CD14-positive monocyte (primary cell): Measurements from ENCODE around the genes ZMAT2, PCDHB2, PCDHGB6, PCDHGC3 and FCHSD1.

GRCh38 chr5:140674592-140675242 lies 1.3 kb upstream of the DND1 start:
- CAGE, long polyA plus RNA, result no peak

- CAGE, long polyA plus RNA, result start-site peak on the plus strand at chr5:140700445-140700460, 347 and 128 reads in 2 replicates
These were observed at the start of gene ZMAT2 for GRCh38 chr5:140699784-140701121. ZMAT2 (plus strand) TSS chr5:140700447.

GRCh38 chr5:140821692-140822186 lies 326 bp downstream of the PCDHA5 start:
- CAGE, long polyA plus RNA, result no peak

- CAGE, long polyA plus RNA, result no peak
These were observed 41.6 kb upstream of the PCDHB1 start for GRCh38 chr5:141009437-141010038.

- CAGE, long polyA plus RNA, result no peak
These were observed at the start of gene PCDHB2 for GRCh38 chr5:141094443-141095269. PCDHB2 (plus strand) TSS chr5:141094615.

GRCh38 chr5:141355138-141355629 lies 363 bp downstream of the PCDHGA4 start:
- CAGE, long polyA plus RNA, result no peak

- CAGE, long polyA plus RNA, result no peak
These were observed at the start of gene PCDHGB6 for GRCh38 chr5:141407696-141408707. PCDHGB6 (plus strand) TSS chr5:141408021.

DNA sequence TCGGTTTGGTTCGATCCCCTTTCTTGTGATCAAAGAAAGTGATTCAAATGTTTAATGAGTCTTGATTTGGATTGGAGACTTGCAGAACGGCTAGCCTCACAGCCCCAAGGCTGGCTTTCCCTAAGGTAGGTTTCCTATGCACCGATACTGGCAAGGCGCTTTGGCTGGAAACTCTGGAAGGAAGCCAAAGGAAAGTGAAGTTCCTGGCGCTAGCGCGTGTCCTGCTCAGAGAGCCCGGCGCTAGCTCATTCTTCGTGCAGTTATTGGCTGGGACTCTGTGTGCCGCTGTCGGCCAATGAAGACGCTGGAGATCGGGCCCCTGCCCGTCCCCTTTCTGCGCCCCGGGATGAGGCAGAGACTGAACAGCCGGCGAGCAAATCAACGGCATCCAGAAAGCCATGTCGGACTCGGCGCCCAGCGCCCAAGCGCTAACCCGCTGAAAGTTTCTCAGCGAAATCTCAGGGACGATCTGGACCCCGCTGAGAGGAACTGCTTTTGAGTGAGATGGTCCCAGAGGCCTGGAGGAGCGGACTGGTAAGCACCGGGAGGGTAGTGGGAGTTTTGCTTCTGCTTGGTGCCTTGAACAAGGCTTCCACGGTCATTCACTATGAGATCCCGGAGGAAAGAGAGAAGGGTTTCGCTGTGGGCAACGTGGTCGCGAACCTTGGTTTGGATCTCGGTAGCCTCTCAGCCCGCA lies at the start of gene PCDHGC3:
TSS of gene PCDHGC3 (plus strand) at position 354 of the 697 bp plus-strand sequence.
- CAGE, long polyA plus RNA, result no peak

DNA sequence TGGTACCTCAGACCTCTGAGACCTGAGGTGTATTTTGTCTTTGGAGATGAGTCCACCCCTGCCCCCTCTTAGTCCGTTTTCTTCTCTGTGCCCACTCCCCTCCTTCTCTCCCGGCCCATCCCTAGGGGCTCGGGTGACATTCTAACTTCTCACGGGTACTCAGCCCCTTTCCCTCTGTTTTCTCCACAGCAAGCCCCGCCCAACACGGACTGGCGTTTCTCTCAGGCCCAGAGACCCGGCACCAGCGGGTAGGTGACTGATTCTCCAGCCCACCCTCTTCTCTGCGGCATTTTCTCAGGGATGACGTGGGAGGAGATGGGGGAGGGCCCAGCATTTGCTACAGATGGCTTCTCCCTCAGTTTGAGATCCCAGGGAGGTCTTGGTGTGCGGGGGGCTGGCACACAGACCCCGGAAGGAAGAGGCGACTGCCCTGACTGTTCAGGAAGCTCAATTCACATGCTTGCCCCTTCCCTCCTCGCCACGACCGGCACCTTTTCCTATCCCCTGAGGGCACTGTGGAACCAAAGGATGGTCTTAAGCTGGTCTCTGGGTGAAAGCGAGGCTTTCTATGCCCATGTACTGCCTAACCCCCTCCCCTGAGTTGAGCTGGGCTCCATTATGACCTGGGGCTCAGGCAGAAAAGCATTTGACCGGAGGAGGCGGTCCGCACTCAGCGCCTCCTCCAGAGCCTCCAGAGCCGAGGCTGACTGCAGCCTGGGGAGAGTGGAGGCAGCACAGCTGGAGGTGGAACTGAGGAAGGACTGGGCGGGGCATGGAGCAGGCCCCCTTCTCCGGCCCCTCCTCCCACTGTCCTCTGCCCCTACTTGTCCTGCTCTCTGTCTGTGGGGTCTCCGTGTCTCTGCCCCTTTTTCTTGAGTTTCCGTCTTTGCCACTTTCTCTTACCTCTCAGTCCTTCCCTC lies 6.0 kb downstream of the PCDHGC5 start:
- CAGE, long polyA plus RNA, result no peak

- CAGE, long polyA plus RNA, result no peak
These were observed 16.4 kb downstream of the PCDHGC5 start for GRCh38 chr5:141505358-141505557.

DNA sequence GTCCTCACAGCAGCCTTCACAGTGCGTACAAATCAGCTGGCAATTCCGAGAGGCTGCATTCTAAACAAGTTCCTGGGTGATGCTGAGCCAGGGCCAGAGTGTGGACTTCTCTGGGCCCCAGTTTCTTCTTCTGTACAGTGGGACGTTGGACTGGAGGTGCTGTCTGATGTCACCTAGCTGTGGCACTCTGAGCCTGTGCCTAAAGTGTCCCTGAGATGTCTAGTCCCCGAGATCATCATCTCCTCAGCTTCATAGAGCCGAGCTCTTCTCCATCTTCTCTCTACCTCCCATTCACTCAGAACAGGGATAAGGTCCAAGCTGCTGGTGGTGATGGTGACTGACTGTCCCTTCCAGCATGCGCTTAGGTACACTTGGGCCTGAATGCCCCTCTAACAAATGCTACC lies 20.7 kb downstream of the PCDHGC5 start:
- CAGE, long polyA plus RNA, result no peak

DNA sequence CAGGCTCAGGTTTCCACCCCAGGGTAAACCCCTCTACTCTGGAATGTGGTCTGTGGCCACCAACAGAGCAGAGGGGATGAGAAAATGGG lies 25.5 kb downstream of the PCDHGC5 start:
- CAGE, long polyA plus RNA, result no peak

GRCh38 chr5:141527078-141527814 lies 38.4 kb downstream of the PCDHGC5 start:
- CAGE, long polyA plus RNA, result no peak

- CAGE, long polyA plus RNA, result no peak
These were observed 58.2 kb downstream of the DIAPH1 start for GRCh38 chr5:141560028-141561530.

GRCh38 chr5:141646074-141646492 lies 5.1 kb downstream of the FCHSD1 start:
- CAGE, long polyA plus RNA, result no peak

DNA sequence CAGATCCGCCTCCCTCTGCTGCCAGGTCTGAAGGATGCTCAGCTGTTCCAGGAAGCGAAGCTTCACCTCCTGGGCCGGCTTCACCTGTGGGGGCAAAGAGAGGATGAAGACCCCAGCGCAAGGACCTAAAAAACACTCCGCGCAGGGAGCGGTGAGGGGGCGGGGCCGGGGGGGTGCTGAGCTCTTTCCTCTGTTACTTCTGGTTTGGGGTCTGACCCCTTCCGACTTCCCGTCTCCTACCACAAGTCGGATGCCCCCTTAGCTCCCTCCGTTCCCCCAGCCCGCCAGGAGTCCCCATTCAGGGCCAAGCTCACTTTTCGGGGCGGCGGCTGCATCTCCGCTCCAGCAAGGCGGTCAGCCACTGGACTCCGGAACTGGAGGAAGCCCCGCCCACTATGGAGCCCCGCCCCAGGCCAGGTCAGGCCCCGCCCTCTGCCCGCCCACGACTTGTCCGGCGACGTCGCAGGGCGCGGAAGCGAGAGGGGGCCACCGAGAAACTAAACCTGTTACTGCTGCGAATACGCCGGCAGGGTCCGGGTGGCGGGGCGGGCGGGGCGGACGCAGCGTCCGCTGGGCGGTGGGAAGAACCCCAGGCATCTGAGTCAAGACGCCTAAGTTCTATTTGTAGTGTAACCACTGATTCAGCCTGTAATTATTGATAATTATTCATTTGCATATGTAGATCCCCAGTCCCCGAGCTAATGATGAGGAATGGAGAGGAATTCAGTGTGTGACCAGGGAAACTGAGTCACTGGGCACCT lies at the start of gene FCHSD1:
TSS of gene FCHSD1 (minus strand) at position 385 of the 761 bp plus-strand sequence.
- CAGE, long polyA plus RNA, result no peak

- CAGE, long polyA plus RNA, result no peak
These were observed 34.7 kb downstream of the PCDH1 start for GRCh38 chr5:141843093-141844312.

GRCh38 chr5:141878104-141878331 lies 192 bp downstream of the PCDH1 start:
- CAGE, long polyA plus RNA, result no peak

GRCh38 chr5:141914085-141914838 lies 9.4 kb upstream of the DELE1 start:
- CAGE, long polyA plus RNA, result no peak

GRCh38 chr5:141940674-141941273 lies 17.1 kb downstream of the DELE1 start:
- CAGE, long polyA plus RNA, result no peak